GM12891 (cell line): ENCODE measurements around a stretch of chr14.

DNA sequence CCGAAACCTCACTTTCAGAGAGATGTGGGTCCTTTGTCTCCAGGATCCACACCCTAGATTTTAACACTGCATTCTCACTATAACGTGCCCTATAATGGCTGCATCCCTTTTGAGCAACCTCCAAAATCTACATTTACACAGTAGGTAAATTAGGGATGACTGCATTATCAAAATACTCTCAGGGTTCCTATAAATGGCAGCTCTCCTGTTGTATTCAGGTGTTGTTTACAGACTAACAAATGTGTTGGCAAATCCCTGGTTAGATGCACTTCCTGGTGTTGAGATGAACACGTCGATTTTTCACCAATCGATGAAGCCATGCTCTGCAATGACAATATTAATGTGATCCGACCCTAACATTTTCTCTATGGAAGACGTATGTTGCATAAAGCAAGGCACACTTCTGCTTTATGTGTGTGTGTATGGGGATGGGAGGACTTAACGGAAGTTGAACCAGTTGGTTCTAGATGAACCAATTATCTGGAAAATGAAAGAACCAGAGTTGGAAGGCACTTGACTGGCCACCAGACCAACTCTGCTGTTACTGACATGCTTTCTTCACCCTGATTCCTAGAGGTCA lies 4.5 kb downstream of the SDR39U1 start:
- RRBS: no CpG with 5 or more reads among the region's 8 CpGs

DNA sequence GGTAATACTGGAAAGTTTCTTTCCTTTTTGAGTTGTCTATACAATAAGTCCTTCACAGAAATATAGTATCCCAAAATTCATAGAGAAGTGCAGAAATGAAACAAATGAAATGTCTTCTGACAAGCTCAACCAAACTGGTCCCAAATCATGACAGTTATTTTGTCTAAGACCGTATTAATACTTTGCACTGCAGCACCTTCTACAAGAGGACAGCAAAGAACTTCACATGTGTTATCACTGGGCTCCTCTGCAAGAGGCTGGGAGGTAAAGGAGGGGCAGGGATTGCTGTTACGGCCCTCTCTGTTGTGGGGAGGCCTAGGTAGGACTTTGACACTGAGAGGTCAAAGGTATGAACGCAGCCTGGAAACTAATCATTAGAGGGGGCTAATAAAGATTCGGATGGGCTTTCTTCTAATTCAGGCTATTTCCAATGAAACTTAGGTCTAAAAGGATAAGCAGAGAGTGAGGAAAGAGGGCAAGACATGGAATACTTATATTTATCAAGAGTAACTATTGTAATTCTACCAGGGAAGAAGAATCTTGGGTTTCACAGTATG lies 176.2 kb upstream of the GZMB start:
- RRBS: no CpG with 5 or more reads among the region's 4 CpGs

DNA sequence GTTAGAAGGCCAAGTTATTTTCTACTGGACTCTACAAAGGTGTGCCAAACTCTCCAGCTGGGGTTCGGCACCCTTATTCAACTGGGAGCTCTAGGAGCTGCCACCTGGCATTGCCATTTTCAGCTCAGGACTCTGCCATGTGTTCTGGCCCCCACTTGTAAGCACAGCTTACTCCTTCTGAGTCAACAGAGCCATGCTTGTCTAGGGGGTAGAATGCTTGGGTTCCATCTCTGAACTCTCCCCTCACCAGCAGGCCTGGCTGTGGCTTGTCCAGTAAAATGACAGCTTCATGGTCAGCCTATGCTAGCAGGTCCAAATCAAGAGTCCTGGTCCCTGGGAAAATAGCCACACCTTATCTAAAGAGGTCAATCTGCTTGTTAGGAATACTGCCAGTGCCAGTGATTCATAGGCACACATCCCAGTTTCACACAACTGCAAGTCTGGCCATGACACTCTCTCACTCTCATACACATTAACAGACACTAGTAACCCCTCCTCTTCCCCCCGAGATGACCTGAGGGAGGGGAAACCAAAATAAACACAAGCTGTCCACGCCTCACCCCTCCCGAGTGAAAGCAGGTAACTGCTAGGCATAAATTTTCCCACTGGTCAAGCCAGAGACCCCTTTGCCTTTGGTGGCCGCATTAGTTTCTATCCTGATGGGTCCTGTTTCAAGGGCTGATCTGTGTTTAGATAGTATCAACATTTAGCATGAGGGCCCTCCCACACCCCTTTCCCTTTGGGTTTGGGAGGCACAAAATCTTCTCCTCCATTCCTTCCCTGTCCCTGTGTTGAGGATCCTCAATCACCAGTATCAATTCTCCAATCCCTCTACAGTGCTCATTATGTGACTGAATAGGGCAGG lies 182.3 kb upstream of the GZMB start:
- RRBS: no CpG with 5 or more reads among the region's 5 CpGs

GRCh38 chr14:24844068-24844496 lies 205.9 kb downstream of the STXBP6 start:
- RRBS: no CpG with 5 or more reads among the region's 7 CpGs

- RRBS: no CpG with 5 or more reads among the region's 4 CpGs
Observed at GRCh38 chr14:24953335-24953835, 96.6 kb downstream of the STXBP6 start.

DNA sequence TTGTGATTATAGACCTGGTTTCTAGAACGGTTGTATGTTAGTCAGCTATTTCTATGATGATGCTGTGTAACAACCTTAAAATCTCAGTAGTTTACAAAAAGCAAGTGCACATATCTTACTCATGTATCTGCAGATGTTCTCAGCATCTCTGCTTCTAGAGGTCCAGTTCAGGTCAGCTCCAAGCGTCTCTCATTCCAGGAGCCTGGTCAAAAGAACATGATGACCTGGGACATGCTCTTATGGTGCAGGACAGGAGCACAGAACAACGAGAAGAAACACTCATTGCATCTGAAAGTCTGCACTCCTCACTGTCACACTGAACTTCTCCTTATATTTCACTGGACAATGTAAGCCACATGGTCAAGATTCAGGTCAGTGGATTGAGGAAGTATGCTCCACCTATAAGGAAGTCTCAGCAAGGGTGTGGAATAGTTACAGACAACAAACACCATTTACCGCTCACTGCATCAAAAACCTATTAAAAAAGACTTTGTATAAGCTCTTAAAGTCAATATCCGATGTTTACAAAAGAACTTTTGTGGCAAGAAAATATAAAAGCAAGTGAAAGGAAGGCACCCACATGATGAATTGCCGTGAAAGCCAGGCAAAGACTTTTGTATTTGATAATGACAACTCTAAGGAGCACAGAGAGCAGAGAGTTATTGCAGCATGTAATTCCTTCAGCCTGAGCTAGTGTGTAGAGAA lies 153.1 kb upstream of the FOXG1 start:
- RRBS: no CpG with 5 or more reads among the region's 6 CpGs

- RRBS: no CpG with 5 or more reads among the region's 4 CpGs
Observed at GRCh38 chr14:29605933-29606197, 321.8 kb downstream of the PRKD1 start.

GRCh38 chr14:29924577-29925059 lies 3.0 kb downstream of the PRKD1 start:
- RRBS: no CpG with 5 or more reads among the region's 2 CpGs

GRCh38 chr14:30227859-30228160 lies 300.2 kb upstream of the PRKD1 start:
- RRBS: no CpG with 5 or more reads among the region's 2 CpGs

GRCh38 chr14:30690246-30691120 lies 68.4 kb downstream of the SCFD1 start:
- RRBS: no CpG with 5 or more reads among the region's 36 CpGs

GRCh38 chr14:30889511-30890537 lies 15.5 kb downstream of the COCH start:
- RRBS: no CpG with 5 or more reads among the region's 4 CpGs

- RRBS: no CpG with 5 or more reads among the region's 12 CpGs
Observed at GRCh38 chr14:30893239-30893730, 18.9 kb downstream of the COCH start.

DNA sequence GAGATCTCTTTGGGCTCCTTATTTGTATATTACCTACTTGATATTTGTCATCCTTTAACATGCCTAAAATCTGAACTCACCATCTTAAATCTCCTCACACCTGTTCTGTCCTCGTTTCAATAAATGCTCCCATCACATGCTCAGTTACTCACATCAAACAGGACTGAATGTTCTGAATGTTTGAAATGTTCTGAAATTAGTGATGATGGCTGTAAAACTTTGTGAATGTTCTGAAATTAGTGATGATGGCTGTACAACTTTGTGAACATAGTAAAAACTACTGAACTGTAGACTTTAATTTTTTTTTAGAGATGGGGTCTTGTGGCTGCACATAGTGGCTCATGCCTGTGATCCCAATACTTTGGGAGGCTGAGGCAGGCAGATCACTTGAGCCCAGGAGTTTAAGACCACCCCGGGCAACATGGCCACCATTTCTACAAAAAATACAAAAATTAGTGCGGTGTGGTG lies 34.6 kb downstream of the COCH start:
- RRBS: no CpG with 5 or more reads among the region's 3 CpGs

DNA sequence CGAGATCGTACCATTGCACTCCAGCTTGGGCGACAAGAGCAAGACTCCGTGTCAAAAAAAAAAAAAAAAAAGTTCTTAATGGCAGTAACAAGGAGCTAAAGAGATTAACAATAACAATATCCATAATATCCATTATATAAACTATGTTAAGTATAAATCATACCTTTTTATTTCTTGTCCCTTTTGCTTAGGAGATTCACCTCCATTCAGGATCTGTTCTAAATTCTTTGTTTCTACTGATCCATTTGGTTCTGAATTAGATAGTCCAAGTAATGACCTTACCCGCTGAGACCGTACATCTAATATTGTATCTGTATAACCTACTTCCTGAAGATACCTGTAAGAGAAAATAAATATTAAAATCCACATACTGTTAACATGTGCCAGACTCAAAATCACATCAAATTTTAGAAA lies 72.6 kb downstream of the COCH start:
- RRBS: no CpG with 5 or more reads among the region's 6 CpGs

GRCh38 chr14:31003246-31004127 lies 22.0 kb upstream of the AP4S1 start:
- RRBS: no CpG with 5 or more reads among the region's 7 CpGs

GRCh38 chr14:31122121-31122749 lies 85.4 kb downstream of the HECTD1 start:
- RRBS: no CpG with 5 or more reads among the region's 8 CpGs

GRCh38 chr14:31133147-31133901 lies 74.3 kb downstream of the HECTD1 start:
- RRBS: no CpG with 5 or more reads among the region's 9 CpGs

DNA sequence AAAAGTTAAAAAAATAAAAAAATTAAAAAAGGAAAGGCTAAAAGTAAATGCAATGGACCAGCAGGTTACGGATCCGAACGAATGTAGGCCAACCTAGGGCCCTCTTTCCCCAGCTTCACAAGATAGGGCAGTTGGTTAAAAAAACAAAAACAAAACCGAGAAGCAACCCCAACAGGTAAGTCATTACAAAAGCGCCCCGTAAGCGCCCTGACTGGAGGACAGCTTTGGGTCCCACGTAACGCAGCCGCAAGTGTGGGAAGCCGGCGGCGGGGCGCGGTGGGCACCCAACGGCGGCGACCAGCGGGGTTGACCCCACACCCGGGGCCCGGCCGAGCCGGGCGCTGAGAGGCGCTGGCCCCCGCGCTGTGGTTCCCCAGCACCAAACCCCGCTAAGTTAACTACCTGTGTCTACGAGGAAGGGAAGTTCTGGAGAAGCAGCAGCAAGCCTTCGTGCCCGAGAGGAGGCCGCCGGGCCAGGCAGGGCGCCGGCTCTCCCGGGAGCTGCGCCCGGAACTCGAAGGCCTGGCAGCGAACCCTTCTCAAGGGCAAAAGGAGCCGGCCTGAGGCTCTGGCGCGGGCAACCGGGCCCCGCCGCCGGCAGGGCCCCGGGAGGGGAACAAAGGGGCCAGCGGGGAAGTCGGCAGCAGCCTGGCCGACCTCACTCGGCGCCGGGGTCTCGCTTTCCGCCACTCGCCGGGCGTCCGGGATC lies 825 bp downstream of the HECTD1 start:
- RRBS: 2% methylated on average over 17 of the region's 60 CpGs

- RRBS: no CpG with 5 or more reads among the region's 6 CpGs
Observed at GRCh38 chr14:31261881-31262753, 54.5 kb upstream of the HECTD1 start.

GRCh38 chr14:31388704-31389200 lies 31.6 kb downstream of the HEATR5A start:
- RRBS: no CpG with 5 or more reads among the region's 5 CpGs